LNCaP clone FGC (cell line): Measurements from ENCODE around the gene EMC4.

- RRBS, 2 experiments = no CpG with 5 or more reads among the region's 3 CpGs
These were observed 42.1 kb downstream of the FMN1 start for GRCh38 chr15:33152524-33152770.

DNA sequence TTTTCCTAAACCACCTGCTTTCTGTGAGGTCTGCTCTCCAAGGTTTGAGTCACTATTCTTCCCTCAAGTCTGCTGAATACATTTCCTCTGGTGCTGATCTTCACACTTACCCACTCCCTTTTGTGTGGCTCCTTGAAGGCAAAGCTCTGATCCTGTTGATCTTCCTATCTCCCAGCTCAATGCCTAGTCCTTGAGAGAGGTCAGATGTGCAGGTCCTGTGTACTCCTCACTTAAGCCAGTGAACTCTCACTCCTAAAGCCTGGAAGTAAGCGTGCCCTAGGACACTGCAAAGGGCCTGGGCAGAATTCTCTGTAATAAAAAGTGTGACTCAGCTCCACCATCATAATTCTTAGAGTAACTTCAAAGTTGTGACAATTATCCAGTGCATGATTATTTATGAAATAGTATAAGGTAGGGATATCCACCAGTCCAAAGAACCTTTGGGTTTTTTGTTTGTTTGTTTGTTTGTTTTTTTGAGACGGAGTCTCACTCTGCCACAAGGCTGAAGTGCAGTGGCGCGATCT, 112.0 kb upstream of the CHRM5 start:
- RRBS, 2 experiments = no CpG with 5 or more reads among the region's 4 CpGs

DNA sequence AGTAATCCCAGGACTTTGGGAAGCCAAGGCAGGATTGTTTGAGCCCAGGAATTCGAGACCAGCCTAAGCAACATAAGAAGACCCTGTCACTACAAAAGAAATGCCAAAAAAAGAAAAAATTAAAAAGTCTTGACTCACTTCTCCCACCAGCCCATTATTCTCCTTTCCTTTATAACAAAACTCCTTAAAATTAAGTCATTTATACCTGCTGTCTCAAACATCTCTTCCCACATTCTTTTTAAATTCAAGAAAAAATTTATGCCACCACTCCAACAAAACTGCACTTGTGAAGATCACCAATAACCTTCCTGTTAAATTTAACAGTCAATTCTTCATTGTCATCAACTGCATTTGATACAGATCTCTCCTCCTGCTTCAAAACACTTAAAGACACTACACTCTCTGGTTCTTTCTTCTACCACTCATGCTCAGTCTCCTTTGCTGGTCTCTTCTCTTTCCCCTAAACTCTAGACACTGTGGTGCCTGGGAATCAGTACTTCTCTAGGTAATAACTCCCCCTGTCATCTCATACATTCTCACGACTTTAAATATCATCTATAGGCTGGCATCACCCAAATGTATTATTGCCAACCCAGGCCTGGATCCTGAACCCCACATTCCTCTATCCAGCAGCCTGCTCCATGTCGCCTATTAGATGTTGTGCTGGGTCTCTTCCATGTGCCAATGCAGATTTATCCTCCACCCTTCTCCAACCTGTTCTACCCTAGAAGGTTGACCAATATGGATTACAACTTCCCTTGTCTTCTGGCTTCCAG, 30.3 kb downstream of the CHRM5 start:
- RRBS, 2 experiments = no CpG with 5 or more reads among the region's 3 CpGs

DNA sequence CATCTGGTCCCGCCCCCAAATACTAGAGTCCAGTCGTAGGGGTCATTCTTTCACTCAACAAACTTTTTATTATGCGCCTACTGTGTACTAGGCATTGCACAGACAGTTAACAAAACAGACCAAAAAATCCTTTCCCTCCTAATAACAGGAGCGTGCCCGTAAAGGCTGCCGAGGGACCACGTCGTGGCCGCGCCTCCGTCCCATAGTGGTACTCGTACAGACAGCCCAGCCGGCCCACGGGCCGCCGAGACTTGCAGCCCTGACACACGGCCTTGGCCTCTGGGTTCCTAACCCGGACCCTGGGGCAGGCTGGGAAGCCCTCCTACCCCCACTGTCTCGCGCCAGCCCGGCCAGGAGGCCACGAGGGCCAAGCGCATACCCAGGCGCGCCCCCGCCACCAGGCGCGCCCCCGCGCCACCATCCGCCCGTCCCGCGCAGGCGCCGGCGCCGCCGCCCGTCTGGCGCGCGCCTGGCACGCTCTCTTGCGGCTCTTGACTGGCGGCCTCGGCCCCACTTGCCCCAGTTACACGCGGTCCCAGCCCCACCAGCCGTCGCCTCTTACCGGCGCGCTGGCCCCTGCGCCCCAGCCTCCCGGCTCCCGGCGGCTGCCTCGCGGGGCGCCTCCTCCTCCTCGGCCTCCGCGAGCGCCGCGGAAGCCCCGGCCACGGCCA, 651 bp downstream of the AVEN start:
- RRBS, 2 experiments = 1 to 2% methylated on average over 21 to 31 of the region's 69 CpGs

DNA sequence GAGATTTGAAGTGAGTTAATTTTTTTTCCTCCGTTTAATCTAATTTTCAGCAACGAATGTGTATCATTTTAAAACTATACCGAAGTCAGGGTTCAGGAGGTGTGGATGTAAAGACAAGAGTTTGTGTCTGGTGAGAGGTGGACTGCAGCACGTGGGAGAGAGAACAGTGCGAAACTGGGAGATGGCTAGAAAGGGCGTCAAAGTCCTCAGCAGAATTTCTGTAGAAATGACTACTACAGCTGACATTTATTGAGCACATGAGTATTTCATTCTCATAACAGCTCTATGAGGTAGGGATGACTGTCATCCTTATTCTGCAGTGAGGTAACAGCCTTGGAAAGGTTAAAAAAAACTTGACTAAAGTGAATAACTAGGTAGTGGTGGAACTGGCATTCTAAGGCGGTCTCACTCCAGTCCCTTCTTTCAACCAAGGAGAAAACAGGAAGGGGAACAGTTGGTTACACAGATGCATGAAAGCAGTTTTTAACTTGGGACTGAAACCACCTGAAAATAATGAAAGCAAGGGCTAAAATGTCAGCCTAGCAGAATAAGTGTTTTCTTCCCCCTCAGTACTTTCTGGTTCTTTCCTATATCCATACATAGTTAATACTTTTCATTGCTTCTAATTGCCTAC, 605 bp upstream of the AVEN start:
- RRBS, 2 experiments = no CpG with 5 or more reads among the region's 7 CpGs

- RRBS, 2 experiments = under 1 to 1% methylated on average over 7 of the region's 19 CpGs
These were observed at the start of gene EMC4 for GRCh38 chr15:34224750-34225146. EMC4 (plus strand) TSS chr15:34225016.

DNA sequence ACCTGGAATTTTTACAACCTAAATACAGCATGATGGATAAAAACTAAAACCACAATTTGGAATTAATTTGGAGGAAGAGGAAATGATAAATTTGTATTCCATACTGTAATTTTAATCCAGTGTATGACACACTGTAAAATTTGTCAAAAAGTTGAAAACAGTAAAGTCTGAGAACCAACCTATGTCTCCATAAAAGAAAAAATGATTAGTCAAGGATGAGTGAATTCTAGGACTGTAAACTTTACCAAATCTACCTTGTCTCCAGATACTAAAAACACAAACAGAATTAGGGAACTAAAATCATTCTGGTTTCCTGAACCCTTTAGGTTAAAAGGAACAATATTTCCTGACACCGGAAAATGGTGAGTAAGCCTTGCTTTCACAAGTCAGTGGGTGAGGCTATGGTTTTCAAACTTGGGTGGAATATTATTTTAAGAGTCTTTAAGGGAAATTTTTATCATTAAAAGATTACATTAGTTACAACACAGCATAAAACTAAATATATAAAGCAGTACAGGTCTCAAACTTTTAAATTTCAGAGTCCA, 2.5 kb downstream of the SLC12A6 start:
- RRBS, 2 experiments = no CpG with 5 or more reads among the region's 1 CpG

DNA sequence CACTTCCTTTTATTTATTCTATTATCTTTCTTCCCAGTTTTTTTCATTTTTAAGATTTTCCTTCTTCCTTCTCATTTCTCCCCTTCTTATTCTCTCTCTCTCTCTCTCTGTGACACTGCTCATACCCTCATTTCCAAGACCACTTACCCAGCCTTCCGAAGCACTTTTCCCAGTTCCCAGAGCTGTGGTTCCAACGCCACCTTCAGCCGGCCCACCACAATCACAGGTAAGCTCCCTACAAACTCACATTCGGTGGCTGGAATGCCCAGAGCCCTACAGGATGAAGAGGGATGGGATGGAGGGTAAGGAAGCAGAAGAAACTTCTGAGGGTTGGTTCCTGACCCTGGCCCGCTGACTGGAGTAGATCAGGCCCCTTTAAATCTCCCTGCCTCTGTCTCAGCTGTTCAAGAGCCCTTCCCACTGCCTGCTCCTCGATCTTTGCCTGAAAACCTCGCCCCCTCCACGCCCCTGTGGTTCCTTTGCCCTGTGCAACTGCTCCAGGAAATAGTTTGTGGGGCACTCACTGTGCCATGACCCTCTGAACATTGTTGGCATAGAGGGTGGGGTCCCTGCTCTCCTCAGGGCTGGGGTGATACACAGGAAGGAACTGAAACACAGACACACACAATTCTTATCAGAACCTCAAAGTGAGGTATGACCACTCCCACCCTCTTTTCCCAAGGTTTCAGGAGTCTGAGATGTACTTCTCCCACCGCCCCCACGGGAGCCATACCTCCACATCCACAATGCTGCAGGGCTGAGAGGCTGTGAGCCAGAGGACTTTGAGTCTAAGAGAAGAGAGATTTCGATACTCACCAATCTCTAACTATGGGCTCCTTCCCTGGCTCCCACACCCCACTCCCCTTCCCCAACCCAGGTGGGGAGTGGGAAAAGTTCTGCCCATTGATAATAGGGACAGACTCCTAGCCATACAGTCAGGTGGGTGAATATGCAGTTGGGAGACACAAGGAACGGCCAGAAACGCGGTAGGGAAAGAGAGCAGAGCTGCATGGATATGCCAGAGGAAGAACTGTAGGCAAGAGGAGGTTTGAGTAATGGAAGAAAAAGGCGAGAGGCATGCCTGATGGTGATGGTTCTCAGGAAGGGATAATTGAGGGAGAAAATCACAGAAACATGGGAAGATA, 4.6 kb downstream of the LPCAT4 start:
- RRBS, 2 experiments = no CpG with 5 or more reads among the region's 15 CpGs

DNA sequence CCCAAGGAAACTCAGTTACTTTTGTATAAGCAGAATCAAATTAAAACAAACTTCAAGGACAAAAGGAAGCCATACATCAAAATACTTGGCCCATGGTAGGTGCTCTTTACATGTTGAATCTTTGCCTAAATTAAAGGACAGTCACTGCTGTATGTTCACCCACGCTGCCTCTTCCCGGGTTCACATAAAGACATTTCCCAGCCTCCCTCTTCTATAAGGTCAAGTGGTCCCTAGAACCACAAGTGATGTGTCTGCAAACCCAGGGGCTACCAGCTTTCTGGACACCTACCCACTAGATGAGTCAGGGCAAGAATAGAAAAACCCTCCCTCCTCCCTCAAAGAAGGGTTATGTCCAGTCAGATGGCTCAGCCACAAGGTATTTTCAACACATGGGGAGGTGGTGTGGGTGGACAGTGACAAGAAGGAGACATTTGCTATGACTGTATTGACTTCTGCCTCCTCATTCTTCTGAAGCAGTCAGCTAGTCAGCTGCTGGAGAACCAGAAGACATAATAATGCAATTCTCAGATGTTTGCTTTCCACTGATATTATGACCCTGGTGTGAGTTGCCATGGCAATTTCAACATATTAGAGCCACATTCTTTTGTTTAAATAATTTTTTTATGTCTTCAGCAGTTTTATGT, 66.6 kb upstream of the GOLGA8B start:
- RRBS, 2 experiments = no CpG with 5 or more reads among the region's 2 CpGs

DNA sequence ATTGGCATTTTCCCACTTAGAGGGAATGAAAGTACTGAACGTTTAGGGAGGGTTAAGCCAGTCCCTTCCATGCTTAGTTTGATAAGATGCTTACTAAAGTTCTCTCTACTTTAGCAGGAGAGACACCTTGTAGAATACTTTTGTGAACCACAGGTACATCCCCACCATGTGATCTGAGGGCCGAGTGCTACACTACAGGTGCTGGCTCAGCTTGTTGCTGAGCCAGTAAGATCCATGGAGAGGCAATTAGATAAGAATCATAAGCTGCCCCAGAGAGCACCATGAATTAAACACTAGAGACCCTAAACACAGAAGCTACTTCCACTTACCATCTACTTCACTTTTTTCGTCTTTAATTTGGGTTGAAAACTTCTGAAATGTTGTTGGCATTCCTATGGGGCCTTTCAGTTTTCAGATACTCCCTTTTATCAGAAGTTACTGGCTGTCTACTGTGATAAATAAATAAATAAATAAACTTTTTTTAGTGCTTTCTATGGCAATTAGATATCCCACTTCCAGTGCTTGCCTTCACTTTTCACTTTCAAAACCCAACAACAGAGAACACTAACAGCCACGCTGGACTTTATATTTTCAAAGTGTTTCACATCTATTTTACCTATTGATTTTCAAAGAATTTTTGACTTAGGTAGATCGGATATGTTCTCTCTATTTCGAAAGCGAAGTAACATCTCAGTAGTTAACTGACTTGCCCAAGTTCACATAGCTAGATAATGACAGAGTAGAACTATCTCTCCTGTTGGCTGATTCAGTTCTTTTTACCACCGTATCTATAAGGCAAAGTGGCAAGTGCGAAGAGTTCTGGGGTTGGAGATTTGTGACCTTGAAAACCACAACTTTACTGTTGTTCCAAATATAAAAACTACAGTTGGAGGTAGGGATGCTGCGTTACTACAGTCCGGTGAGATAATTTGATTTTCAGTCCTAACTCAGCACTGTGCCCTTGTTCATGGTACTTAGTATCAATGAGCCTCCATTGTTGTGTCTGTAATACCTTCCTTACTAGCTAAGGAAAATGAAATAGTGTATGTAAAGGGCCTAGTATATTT, 70.9 kb upstream of the GOLGA8B start:
- RRBS, 2 experiments = no CpG with 5 or more reads among the region's 11 CpGs

- RRBS, 2 experiments = no CpG with 5 or more reads among the region's 8 CpGs
These were observed 190.0 kb downstream of the DPH6 start for GRCh38 chr15:35355796-35356488.

GRCh38 chr15:35390424-35391113, 155.4 kb downstream of the DPH6 start:
- RRBS, 2 experiments = no CpG with 5 or more reads among the region's 10 CpGs

DNA sequence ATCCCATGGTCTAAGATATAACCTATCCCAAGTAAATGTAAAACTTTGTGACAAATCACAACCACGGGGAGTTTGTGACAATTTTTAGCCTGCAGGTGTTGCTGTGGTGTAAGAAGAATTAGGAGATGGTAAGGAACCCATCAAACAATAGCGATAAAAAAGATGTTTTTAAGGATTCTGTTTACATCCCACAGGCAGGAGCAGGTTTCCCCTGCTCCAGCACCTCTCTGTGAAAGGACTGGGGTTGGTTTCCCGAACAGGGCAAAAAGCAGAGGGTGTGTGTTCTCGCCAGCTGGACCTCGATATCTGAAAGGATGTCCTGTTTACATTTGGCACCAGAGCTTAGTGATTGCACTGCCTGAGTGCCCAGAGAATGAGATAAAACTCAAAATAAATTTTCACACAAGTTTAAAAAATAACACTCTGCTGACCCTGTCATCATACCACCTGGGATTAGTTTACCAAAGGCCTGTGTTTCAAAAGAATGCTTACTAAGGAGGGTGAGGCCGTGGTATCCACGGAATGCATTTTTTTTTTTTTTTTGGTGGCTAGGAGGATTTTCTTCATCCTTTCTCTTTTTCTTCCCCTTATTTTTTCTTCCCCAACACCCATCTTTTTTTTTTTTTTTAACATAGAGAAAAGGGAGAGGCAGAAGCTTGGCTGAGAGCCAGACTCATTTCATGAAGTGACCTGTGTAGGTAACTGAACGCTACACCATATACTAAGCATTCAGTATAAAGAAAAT, 151.8 kb upstream of the DPH6 start:
- RRBS, 2 experiments = no CpG with 5 or more reads among the region's 8 CpGs

GRCh38 chr15:36613143-36613596, 33.7 kb downstream of the CDIN1 start:
- RRBS, 2 experiments = no CpG with 5 or more reads among the region's 9 CpGs

DNA sequence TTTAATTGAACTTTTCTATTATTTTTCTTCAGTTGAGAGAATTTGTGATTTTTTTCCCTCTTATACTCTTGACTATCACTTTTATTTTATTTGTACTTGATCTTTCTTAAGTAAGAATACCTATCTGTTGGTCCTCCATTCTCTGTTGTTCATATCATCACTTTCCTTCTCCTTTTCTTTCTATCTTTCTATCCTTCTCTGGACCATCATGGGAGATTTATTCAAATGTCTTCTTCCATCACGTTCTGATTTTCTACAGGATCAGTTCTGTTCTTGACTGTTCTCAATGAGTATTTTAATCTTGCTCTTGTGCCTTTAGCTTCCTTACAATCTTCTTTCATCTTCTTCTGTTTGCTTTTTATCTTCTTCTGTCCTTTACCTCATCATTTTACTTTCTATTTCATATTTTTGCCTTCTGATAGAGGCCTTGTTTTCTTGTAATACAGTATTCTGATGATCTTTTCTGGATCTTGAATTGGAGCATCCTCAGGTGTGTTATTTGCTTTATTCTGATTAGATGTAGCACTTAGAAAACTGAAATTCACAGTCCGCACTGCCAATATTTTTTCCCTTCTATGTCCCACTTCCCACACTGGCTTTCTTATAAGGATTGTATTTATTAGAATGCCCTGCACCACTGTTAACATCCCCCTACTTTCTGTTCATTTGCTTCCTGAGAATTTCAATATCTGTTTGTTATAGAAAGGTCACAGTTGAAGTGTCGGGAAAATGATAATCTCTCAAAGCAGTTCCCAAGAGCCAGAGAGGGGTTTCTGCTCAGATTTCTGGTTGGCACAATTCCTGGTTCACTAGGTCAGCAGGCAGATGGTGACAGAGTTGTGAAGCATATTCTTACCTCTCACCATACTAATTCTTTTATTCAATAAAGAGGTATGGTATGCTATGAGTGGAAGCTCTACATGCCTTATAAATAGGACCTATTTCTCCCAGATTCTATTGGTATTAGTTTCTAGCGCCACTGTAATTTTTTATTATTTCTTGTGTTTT, 115.0 kb downstream of the MEIS2 start:
- RRBS, 2 experiments = no CpG with 5 or more reads among the region's 4 CpGs

DNA sequence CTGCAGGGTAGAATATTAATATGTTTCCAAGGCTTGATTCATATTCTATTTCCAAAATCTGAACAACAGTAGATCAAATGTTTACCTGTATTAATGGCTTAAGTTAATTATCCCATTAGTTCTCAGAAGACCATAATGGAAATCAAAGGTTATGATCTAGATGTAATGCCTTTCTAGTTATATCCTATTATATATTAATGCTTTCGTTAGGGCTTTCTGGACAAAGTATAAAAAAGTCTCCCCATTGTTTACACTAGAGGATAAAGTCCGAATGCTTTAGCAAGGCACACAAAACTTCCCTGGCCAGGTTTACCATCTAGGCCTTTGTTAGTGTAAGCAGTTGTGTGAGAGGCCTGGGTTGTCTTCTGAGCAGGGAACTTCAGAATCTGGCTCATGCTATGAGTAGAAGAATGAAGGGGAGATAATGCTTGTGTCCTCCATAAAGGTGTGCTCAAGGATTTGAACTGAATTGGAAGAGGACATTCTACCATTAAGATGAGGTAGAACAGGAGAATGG, 106.3 kb upstream of the MEIS2 start:
- RRBS, 2 experiments = no CpG with 5 or more reads among the region's 2 CpGs

- RRBS, 2 experiments = no CpG with 5 or more reads among the region's 2 CpGs
These were observed 107.1 kb downstream of the TMCO5A start for GRCh38 chr15:38041540-38042009.

DNA sequence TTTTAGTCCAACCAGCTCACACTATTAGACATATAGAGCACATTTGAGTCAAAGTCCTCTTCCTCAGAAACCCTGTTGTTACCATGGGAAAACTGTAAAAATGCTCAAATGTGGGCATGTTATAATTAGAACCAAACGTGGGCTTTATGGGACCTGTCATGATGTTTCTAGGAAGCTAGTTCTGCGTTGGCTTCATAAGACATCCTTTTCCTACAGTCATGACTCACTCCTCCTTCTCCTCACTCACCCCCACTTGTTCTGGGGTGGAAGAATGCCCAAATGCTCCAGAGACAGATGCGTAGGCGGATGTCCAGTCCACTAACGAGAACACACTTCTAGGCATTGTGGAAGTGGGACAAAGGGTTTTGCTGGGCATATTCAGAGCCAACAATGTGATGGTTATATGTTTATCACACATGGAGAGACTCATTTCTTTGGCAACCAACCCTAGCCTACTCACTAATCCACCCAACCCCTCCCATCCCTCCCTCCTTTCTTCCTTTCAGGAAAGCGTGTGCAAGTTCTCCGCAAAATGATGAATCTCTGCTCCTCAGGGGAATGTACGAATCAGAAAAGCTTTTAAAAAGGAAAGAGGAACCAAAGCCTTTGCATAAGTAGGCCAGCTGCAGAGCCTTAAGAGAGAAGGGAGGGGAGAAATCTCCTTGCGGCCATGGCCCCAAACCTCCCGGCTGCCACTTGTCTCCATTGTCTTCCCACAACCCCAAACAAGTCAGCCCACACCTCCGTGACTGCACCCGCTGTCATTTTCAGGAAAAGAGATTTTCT, 123.0 kb upstream of the SPRED1 start:
- RRBS, 2 experiments = no CpG with 5 or more reads among the region's 12 CpGs

- RRBS, 2 experiments = no CpG with 5 or more reads among the region's 17 CpGs
These were observed 1.7 kb downstream of the SPRED1 start for GRCh38 chr15:38254045-38254989.

GRCh38 chr15:38559810-38560342, 4.7 kb downstream of the RASGRP1 start:
- RRBS, 2 experiments = no CpG with 5 or more reads among the region's 4 CpGs